ENCODE measurements around the gene RTKN2.

GRCh38 chr10:60871044-60872292 is 72.5 kb downstream of the RHOBTB1 start:
- RRBS, result no CpG with 5 or more reads among the region's 18 CpGs

GRCh38 chr10:61454579-61454930 is 1.4 kb upstream of the TMEM26 start:
- RRBS, result no CpG with 5 or more reads among the region's 4 CpGs

GRCh38 chr10:61901902-61902913 is 709 bp downstream of the ARID5B start:
- RRBS, result no CpG with 5 or more reads among the region's 25 CpGs

DNA sequence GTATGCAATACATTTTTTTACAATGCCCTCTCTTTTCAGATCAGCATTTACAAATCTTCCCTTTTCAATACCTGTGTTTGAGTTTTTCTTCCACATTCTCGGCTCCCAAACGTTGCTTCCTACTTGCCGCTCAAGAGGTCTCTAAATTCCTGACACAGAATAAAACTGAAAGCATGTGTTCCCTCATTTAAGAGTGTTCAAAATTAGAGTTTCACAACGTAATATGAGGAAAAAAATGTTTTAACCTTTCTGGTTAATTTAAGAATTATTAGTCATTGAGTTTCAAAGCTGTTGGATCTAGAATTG is 100.4 kb downstream of the ARID5B start:
- RRBS, result no CpG with 5 or more reads among the region's 4 CpGs

DNA sequence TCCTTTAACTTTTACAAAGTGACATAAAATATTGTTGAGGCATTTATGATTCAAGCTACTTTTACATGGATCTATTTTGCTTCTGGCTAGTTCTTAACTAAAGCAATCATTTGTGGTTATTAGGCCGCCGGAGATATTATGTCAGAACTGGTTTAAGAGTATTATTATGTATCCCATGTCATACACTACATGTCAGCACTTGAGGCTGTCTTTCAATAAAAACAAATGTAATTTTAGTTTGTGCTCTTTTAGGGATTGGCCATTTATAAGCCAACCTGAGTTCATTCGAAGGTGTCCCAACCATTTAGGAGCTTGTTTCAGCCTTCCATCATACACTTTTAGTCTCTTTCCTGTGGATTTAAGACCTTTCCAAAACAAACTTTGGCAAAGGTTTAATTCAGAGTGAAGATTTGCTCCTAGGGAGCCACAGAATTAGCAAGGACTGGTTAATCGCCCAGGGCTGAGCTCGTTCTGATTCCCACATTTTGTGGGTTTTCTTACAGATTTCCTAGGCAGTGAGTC is 118.0 kb downstream of the ARID5B start:
- RRBS, result no CpG with 5 or more reads among the region's 5 CpGs

- RRBS, result no CpG with 5 or more reads among the region's 2 CpGs
Observed at GRCh38 chr10:62021720-62021973, 120.1 kb downstream of the ARID5B start.

DNA sequence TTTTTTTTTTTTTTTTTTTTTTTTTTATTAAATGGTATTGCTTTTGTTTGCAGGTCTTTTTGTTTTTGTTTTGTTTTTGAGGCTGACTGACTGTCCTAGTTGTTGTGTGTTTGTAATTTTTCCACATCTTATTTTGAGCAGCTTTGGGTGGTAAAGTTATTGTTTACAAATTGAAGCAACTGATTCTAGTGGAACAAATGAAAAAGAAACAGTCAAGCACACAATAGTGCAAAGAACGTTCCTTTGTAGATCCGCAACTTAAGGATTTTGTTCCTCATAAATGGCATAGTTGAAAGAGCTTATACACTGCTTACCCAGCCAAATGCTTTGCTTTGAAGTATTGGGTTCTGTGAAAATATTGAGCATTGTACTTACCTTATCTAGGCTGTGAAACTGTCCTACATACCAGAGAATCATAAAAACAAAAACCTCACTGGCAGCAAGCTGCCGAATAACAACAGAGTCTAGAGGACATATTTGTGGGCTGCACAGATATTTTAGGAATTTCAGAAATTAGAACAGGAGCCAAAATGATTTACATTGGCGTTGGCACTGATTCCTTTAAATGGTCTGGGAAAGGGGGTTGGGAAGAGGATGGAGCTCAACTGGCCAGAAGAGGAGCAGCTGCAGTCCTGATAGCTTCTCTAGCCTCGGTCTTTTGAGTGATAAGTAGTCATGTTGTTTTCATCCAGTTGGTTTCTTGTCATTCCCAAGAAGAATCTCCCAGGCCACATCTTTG is 174.8 kb downstream of the RTKN2 start:
- RRBS, result no CpG with 5 or more reads among the region's 5 CpGs

- RRBS, result no CpG with 5 or more reads among the region's 15 CpGs
Observed at GRCh38 chr10:62094863-62096082, 173.4 kb downstream of the RTKN2 start.

- RRBS, result no CpG with 5 or more reads among the region's 4 CpGs
Observed at GRCh38 chr10:62186944-62187759, 81.5 kb downstream of the RTKN2 start.

GRCh38 chr10:62268543-62269318 is at the start of gene RTKN2:
TSS of gene RTKN2 (minus strand) at chr10:62268844.
- RRBS, result 1% methylated on average over 26 of the region's 59 CpGs

- RRBS, result no CpG with 5 or more reads among the region's 2 CpGs
Observed at GRCh38 chr10:62492776-62493029, 118.5 kb downstream of the ZNF365 start.

DNA sequence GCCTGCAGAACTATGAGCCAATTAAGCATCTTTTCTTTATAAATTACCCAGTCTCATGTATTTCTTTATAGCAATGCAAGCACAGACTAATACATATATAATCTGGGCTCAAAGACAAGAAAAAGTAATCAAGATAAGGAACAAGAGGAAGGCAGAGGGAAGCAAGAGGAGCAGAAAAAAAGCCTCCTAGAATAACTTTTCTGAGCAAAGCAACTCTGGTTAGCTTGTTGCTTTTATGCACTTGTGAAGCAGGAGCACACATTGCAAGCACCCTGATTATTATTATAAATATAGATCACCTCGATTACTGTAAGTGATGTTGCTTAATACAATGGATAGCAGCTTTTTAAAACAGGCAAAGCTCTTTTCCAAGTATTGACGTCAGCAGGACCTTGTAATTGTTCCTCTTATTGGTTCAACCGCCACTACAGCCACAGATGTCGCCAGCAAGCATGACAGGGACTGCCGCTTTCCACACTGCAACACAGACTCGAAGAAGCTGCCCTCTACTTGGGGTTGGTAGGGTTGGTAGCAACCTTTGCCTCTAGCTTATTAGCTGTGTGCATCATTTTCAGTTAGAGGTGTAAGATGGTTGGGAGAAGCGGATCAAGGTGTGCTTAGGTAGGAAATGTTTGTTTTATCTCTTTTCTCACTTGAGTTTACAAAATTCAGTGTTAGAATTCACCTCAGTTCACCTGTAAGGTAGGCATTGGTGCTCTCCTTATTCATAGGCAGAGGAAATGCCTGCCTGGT is 167.6 kb downstream of the ZNF365 start:
- RRBS, result no CpG with 5 or more reads among the region's 7 CpGs

DNA sequence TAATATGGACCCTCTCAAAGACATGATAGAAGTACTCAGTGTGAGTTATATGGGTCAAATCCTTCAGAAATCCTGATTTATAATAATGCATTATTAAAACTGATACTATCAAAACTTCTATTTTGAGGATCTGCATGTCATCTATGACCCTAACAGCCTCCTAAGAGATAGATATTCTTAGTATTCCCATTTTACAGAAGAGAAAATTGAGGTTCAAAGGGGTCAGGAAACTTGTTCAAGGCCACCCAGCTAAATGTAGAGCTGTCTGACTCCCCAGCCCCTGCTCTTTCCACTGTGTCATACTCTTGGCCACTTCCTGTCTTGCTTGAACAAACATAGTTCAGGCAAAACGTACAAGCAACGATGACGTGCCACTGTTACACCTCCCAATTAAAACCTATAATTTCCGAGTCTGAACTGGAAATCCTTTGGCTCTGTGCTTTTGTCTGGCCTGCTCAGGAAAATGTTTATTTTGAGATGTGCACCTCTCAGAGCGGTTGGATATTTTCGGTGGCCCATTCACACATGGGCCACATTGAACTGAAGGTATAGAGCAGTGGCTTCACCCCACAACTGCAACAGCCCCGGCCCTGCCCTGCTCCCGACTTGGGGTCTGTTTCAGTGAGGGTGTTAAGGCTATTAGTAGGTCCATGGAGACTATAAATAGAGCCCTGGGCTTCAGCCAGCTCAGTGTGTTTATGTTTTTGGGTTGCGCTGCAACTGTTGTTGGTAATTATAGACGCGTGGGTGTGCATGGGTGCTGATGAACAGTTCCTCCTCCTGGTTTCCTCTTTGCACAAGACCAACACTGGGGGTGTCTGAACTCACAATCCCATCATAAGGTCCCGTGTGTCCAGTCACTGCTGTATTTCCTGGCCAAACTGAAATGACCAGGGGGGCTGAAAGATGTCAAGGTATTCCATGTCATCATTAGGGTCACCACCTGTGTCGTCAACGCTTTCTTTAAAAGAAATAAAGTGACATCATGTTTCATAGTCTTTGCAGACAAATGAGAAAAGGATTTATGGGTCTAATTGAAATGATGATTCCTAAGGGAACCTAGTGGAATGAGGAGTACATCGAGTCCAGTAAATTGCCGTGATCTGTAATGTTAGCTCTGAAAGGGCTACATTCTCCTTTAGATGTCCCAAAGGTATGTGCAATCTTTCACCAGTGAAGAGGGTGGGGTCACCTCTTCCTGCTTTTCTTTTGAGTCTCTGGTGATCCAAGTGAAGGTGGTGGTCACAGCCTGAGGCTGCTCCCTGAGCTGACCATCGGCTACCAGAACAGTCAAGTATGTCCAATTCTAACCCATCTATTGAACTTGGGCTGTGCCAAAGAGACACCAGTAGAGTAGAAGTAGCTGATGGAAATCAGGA is 172.1 kb upstream of the ADO start:
- RRBS, result no CpG with 5 or more reads among the region's 17 CpGs

DNA sequence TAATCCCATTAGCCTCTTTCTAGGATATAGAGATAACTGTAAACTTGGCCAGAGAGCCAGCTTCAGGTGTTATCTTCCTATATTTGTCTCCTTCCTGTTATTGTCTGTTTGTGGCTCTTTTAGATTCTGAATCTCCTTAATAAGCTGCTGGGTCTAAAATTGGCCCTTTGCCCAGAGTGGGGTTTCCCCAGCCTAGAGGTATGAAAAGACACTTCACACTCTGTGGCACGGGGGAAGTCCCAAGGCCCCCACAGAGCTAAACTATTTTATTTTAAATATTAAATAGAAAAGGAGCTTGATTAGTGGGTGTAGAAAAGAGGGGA is 25.1 kb upstream of the ADO start:
- RRBS, result no CpG with 5 or more reads among the region's 1 CpG

- RRBS, result no CpG with 5 or more reads among the region's 3 CpGs
Observed at GRCh38 chr10:63164835-63165248, 31.7 kb downstream of the NRBF2 start.

DNA sequence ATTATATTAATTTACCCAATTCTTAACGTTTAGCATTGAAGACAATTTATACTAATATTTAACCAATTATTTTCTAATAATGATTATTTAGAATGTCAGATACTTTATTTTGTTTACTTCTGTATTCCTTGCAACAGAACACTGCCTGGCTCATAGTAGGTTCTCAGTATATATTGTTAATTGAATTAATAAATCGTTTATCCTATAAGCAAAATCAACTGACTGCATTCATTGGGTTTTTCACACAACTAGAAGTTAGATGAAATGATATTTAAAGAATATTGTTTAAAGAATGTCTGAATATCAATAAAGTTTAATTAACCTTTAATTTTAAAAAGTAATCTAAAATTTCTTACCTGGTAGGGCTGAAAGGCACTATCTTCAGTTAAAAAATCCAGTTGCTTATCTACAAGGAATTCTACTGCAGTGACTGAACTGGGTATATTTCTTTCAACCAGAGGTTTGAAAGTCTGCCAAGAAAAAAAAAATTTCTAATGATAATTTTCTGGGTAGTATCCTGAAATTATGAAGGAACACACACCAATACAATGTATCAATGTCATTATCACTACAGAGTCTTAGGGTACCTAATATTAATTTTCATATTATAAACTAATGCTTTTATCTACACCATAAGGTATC is 131.3 kb downstream of the NRBF2 start:
- RRBS, result no CpG with 5 or more reads among the region's 2 CpGs

GRCh38 chr10:63380118-63380687 is 85.6 kb downstream of the JMJD1C start:
- RRBS, result no CpG with 5 or more reads among the region's 4 CpGs

GRCh38 chr10:63442413-63443312 is 23.1 kb downstream of the JMJD1C start:
- RRBS, result no CpG with 5 or more reads among the region's 3 CpGs

- RRBS, result no CpG with 5 or more reads among the region's 1 CpG
Observed at GRCh38 chr10:63554742-63555246, 33.6 kb downstream of the REEP3 start.

Measured in AG09319 (cell line).